Camera-type eye (tissue), 1 donor: ENCODE measurements around a stretch of chr14.

- RAMPAGE, long total RNA: no peak
Measured at GRCh38 chr14:74838177-74838550, 37.8 kb downstream of the PROX2 start.

DNA sequence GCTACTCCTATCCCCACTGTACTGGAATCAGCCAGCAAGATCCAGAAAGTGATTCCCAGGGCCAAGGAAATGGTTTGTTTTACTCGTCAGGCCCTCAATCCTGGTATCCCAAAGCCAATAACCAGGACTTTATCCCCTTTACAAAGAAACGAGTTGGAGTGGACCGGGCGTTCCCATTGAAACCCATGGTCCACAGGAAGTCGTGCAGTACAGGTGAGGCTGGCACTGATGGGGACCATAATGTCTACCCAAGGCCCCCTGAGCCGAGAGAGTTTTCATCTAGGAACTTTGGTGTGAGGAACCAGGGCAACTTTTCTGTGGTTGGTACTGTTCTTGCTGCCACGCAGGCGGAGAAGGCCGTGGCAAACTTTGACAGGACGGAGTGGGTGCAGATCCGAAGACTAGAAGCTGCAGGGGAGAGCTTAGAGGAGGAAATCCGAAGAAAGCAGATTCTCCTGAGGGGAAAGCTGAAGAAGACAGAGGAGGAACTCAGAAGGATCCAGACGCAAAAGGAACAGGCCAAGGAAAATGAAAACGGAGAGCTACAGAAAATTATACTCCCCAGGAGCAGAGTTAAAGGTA is 1.5 kb downstream of the ZC2HC1C start:
- RAMPAGE, long total RNA: no peak

DNA sequence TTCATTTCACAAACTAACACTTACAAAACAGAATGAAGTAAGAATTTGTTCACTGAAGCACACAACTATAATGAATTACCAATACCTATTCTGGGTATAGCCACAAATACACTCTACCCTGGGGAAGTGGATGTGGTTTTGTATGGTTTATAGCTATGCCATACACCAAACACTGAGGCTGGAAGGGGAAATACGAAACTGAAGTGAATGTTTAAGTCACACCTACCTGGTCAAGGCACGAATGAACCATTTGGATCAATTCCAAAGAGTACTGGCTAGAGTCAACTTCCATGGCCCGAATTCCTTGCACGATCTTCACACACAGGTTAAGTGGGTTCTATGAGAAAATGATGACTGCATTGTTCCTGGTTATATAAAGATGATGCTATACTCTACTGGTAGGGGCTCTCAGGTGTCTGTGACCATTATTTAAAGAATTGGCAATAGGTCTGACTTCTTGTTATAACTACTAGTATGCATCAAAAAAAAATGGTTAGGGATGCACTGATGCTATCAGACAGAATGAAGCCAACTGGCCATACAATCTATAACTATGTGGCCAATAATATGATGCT is 12.8 kb downstream of the NEK9 start:
- RAMPAGE, long total RNA: no peak

- RAMPAGE, long total RNA: no peak
Measured at GRCh38 chr14:75200368-75200875, 24.0 kb upstream of the TMED10 start.

DNA sequence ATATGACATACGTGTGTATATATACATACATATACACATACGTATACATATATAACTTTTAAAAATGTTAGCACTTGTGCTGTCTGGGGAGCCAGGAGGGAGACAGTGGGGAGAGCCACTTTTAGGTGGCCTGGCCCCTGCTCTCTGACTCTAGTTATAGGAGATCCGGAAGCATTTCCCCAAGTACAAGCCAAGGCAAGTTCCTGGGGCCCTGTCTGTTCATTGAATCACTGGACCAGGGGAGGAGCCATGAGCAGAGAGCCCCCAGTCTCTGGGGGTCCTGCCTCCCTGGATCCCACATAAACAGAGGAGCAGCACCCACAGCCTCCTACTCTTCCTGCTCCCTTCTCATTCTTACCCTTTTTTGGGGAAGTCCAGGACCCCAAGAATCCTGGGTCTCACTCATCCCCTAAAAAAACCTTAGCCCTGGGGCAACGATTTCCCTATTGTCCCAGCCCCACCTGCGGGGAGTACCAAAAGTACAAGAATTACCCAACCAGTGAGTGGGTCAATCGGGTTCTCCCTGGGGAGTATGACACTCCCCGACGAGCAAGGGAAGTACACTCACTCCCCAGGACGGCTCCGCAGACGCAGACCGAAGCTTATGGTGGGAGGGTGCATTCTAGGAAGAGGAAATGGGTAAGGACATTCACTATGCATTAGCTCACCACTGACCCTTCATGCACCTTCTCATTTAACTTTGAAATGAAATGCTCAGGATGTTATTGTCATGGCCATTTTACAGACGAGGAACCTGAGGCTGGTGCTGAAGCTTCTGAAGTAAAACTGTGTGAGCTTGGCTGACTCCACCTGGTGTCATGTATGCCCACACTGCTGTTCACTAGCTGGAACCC is 45.6 kb upstream of the TMED10 start:
- RAMPAGE, long total RNA: no peak

DNA sequence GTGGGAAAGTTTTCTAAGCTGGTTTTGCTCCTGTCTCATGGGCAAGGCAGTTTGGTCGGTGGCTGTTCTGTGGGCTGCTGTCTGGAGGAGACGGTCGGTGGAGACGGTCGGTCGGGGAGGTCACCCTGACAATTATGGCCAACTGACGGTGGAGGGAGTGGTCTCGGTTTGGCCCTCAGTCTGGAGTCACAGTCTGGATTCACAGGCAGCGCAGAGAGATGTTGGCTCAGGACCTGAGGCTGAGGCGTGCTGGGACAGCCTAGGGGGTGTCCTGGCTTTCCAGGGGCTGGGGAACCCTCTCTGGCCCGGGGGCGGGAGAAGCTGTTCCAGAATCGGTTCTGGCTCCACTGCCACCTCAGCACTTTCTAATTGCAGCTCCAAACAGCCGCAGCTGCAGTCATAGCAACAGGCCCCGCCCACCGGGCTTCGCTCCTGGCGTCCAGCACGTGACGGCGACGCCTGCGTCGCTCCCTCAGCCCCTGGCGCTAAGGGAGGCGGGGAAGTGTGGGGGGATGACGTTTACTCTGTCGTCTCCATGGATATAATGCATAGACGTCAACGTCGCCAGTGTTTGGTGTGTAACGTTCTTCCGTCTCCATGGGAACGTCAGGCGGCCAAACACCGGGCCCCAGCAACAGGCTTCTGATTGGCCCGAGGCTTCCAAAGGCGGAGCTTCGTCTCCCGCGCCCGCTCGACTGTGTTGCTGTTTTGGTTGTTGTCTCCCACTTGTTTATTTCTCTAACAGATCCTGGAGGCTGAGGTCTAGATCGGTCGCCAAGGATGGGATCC is 19.8 kb upstream of the FOS start:
- RAMPAGE, long total RNA: no peak

DNA sequence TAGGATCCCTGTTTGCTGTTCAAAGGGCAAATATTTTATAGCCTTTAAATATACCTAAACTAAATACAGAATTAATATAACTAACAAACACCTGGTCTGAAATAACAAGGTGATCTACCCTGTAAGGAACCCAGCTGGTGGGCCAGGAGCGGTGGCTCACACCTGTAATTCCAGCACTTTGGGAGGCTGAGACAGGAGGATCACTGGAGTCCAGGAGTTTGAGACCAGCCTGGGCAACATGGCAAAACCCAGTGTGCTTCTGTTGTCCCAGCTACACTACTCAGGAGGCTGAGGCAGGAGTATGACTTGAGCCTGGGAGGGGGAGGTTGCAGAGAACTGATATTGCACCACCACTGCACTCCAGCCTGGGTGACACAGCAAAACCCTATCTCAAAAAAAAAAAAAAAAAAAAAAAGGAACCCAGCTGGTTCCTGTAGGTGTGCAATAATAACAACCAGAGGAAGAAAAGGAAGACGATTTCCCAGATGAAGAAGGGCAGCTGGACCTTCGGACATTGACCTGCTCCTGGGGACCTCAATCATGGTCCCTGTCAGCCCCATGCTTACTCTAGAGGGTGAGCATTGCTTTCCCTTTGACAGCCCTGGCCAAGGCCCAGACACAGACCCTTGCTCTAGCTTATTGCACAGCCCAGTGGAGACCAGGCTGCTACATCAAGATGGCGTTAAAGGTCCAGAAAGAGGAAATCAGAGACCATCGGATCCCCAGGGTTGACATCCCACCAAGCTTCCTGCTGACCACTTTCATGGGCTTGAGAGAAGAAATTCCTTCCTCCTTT is 5.4 kb downstream of the FOS start:
- RAMPAGE, long total RNA: no peak

GRCh38 chr14:75440359-75441564 is 12.9 kb downstream of the JDP2 start:
- RAMPAGE, long total RNA: no peak

GRCh38 chr14:75527552-75527827 is 5.2 kb downstream of the BATF start:
- RAMPAGE, long total RNA: no peak

DNA sequence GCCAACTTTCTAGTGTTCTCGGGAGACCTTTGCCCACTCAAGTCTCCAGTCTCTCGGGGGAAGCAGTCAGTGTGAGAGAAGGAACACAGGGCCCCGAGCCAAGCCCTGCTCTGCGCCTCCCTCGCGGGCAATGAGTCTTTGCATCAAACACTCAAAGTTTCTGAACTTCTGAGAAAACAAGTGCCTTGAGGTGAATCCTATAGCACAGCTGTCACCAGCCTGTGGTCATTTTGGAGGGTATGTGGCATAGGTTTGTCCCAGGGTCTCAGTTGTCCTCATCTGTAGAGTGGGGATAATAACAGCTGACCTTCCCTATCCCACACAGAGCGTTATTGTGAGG is 19.7 kb downstream of the BATF start:
- RAMPAGE, long total RNA: no peak

GRCh38 chr14:75542419-75543241 is 20.4 kb downstream of the BATF start:
- RAMPAGE, long total RNA: no peak

- RAMPAGE, long total RNA: no peak
Measured at GRCh38 chr14:75614242-75614740, 35.9 kb downstream of the FLVCR2 start.

GRCh38 chr14:75757184-75757569 is 96.1 kb downstream of the TTLL5 start:
- RAMPAGE, long total RNA: no peak

- RAMPAGE, long total RNA: no peak
Measured at GRCh38 chr14:75979588-75980576, 1.9 kb downstream of the TGFB3 start.

- RAMPAGE, long total RNA: no peak
Measured at GRCh38 chr14:76476430-76476629, 100.4 kb downstream of the ESRRB start.

DNA sequence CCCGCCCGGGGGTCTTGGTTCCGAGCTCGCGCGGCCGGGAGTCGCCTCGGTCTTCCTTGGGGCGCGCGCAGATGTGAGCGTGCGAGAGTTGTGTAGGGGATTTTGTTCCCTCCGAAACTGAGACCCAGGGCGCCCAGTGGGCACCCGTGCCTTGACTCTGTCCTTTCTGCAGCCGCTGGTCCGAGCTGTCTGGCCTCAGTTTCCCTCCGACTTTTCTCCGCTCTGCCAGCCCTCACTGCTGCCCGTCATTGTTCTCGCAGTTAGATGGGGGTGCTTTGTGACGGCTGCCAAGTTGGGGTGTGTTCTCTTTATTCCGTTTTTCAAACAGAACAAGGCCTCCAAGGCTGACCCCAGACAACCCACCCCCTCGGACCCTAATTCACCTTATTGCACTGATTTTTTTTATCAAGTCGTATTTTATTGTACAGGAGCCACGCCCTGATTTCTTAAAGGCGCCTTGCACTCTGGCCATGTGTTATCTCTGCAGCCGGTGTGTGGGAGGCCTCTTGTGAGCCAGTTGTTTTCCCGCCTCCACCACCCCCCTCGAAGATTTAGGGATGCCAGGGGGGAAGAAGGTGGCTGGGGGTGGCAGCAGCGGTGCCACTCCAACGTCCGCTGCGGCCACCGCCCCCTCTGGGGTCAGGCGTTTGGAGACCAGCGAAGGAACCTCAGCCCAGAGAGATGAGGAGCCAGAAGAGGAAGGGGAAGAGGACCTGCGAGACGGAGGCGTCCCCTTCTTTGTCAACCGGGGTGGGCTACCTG is 1.2 kb downstream of the VASH1 start:
- RAMPAGE, long total RNA: no peak

- RAMPAGE, long total RNA: no peak
Measured at GRCh38 chr14:76777632-76778228, 16.5 kb downstream of the VASH1 start.

GRCh38 chr14:76924400-76925118 is 98.4 kb downstream of the LRRC74A start:
- RAMPAGE, long total RNA: no peak

DNA sequence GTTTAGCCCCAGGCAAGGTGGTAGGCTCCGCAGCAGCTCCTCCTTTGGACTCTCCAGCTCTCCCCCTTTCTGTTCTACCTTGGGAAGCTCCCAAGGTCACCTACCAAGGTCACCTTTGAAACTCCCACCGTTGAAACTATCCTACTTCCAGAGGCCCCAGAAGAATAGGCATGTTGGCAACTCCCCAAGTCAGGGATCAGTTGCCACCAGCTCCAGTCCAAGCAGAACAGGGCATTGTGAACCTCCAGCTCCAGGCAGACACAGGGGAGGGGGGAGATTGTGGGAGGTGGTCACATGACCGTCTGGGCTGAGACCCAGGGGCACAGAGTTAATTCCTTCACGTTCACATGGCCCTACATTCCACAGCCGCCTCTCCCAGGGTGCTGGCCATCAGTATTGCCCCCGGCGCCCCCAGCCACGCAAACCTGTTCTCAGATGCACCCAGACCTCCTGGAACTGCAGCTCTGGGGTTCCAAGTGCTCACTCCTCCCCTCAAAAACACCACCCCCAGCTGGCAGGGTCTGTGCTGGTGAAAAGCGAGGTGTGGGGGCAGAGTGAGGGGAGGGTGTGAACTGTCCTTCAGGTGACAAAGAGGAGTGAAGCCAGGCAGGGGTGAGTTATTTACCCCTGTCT is 14.3 kb downstream of the IRF2BPL start:
- RAMPAGE, long total RNA: no peak

GRCh38 chr14:77041895-77042597 is 13.5 kb upstream of the IRF2BPL start:
- RAMPAGE, long total RNA: no peak